Right lobe of liver (tissue), 4 donors: ENCODE measurements around a stretch of chr2.

- PRO-cap, 4 experiments = no peak in any of the 4 experiments
- RAMPAGE, long total RNA, 2 experiments = no peak in any of the 2 experiments
These were observed 14.5 kb upstream of the GPR17 start for GRCh38 chr2:127631013-127632355.

- PRO-cap, 4 experiments = no peak in any of the 4 experiments
- RAMPAGE, long total RNA, 2 experiments = no peak in any of the 2 experiments
These were observed 7.0 kb downstream of the GPR17 start for GRCh38 chr2:127652749-127653548.

DNA sequence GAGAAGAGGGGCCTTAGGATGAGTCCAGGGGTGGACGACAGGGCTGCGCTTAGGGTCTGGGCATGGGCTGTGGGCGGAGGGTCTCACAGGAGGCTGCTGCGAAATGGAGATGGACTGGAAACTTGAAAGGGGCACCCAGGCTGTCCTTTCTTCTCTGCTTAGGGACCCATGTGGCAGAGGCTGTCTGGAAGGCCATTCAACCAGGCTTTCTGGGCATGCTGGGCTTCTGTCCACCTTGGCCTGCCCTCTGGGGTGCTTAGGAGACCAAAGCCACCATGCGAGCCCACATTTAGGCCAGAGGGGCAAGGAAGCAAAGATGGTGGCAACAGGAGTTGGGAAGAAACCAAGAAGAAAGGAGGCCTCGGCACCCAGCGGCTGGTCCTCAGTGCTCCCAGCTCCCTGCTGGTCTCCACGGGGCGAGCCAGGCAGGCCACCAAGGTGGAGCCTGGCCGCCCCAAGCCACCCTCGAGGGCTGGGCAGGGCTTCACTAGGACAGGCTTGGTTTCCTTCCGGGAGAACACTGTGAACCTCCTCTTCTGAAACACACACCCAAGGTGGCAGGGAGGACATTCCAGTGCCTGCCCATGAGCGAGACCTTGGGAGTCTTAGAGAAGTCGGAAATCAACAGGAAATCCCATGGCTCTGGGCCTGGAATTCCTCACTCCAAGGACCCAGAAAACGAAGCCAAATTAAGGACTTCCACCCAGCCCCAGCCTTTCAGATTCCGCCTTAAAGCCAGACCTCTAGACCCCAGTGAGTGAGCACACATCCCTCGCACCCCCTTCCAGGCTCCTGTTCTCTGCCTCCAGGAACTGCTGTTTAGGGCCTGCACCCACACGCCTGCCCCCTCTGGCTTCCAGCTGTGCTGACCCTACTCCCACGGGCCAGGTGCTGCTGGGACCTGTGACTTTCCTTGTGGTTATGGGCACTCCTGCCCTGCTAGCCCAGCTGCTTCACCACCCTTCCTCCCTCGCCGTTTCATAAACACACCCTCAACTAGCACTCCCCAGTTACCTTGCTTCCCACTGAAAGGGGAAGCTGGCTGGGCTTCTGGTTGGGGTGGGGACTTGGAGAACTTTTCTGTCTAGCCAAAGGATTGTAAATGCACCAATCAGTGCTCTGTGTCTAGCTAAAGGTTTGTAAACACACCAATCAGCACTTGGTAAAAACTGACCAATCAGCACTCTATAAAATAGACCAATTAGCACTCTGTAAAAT lies 13.5 kb downstream of the GPR17 start:
- PRO-cap, 4 experiments = no peak in any of the 4 experiments
- RAMPAGE, long total RNA, 2 experiments = no peak in any of the 2 experiments

- PRO-cap, 4 experiments = no peak in any of the 4 experiments
- RAMPAGE, long total RNA, 2 experiments = no peak in any of the 2 experiments
These were observed 3.5 kb downstream of the LIMS2 start for GRCh38 chr2:127671660-127672313.

DNA sequence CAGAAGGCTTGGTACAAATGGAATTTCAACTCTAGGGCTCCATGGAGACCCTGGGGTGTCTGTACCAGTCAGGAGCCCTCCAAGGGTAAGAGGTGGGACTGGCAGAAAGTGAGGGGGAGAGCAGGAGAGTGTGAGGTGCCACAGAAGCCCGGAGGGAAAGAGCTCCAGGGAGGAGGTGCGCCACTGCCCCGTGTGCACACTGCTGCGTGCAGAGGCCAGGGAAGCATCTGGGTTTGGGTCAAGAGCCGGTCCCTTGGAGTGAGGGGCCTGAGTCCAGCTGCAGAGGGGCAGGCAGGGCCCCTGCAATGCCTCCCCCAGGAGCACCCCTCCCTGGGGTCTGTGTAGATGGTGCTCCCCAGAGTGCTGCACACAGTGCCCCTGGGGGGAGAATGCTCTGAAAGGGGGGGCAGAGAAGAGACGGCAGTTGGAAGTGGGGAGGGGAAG lies 3.6 kb upstream of the LIMS2 start:
- PRO-cap, 4 experiments = peak in 1 of 4 experiments; most common plus-strand start position 280 of the sequence (in 1)
- RAMPAGE, long total RNA, 2 experiments = no peak in any of the 2 experiments

- PRO-cap, 4 experiments = no peak in any of the 4 experiments
- RAMPAGE, long total RNA, 2 experiments = no peak in any of the 2 experiments
These were observed 44.9 kb downstream of the SFT2D3 start for GRCh38 chr2:127745929-127746797.

DNA sequence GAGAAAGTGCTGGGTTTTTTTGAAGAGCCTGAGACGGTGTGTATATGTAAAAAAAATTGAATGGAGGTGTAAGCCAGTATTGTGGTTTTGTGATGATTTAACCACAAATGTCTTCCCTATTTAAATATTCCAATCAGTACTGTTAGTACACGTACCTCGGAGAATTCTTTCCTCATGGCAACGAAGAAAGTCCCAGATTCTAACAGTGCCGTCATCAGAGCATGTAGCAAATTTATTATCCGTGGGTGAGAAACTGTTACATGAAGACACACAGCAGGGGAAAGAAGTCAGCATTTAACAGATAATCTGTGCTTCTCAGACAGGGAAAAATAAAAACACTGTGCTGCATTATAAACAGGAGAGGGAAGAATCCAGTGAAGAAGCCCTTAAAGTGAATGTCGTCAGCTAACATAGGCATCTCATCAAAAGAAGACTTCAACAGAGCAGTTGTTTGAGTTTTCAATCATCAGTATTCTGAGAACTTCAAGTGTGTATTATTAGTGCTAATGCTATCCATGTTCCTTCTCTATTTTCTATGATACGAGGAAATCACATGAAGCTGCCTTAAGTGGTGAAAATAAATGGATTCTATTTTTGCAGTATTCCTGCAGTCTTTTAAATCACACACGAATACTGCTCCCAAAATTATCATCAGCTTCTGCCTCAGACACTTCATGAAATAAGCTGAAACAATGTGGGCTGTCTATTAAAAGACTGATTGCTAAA lies 47.9 kb downstream of the WDR33 start:
- PRO-cap, 4 experiments = no peak in any of the 4 experiments
- RAMPAGE, long total RNA, 2 experiments = no peak in any of the 2 experiments

DNA sequence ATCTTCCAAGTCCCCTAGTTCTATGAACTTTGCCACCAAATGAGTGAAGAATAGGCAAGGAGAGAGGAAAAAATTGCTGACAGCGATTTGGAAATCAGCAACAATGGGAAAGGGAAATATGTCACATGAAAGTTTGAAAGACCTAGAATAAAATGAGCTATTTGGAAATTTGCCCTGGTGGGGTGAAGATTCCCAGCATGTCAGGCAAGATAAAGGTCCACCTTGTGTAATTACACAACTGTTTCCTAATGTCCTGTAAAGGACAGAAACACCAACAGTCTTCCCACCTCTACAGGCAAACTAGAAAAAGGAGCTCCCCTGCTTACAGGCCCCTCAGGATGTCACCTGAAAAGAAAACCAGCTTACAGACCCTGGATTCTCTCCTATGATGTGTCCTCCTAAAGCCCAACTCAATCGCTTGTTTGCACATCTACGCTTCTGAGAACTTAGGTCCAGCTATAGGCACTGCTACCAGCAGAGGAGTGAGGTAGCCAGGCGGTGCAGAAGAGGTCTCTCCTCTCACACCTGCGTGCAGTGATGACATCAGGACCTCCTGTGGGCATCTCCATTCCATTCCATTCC lies 5.9 kb upstream of the POLR2D start:
- PRO-cap, 4 experiments = no peak in any of the 4 experiments
- RAMPAGE, long total RNA, 2 experiments = no peak in any of the 2 experiments

- PRO-cap, 4 experiments = peak in 4 of 4 experiments; most common plus-strand start chr2:128309793 (in 4); most common minus-strand start chr2:128309814 (in 2)
- RAMPAGE, long total RNA, 2 experiments = no peak in any of the 2 experiments
These were observed 9.0 kb downstream of the HS6ST1 start for GRCh38 chr2:128309615-128310183.

DNA sequence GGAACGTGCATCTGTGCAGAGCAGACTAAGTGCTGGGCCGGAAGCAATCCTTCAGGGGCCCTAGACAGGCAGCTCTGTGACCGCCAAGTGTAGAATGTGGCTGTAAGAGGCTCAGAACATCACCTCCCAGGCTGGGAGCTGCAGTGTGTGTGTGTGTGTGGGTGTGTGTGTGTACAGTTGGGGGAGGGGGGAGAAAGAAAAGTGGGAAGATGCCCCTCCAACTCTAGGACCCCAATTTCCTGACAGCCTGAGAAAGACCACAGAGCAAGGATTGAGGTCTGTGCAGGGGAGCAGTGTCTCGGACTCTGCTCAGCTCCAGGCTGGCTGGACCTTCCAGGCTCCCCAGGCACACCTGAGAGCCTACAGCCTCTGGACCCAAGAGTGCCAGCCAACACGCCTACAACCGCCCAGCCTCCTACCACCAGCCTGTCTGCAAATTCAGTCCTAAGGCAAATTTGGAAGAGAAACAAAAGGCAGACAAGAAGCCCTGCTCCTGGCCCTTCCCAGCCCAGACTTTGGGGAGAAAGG lies 2.1 kb downstream of the HS6ST1 start:
- PRO-cap, 4 experiments = peak in 1 of 4 experiments; most common plus-strand start position 462 of the sequence (in 1); most common minus-strand start position 307 of the sequence (in 1)
- RAMPAGE, long total RNA, 2 experiments = no peak in any of the 2 experiments

DNA sequence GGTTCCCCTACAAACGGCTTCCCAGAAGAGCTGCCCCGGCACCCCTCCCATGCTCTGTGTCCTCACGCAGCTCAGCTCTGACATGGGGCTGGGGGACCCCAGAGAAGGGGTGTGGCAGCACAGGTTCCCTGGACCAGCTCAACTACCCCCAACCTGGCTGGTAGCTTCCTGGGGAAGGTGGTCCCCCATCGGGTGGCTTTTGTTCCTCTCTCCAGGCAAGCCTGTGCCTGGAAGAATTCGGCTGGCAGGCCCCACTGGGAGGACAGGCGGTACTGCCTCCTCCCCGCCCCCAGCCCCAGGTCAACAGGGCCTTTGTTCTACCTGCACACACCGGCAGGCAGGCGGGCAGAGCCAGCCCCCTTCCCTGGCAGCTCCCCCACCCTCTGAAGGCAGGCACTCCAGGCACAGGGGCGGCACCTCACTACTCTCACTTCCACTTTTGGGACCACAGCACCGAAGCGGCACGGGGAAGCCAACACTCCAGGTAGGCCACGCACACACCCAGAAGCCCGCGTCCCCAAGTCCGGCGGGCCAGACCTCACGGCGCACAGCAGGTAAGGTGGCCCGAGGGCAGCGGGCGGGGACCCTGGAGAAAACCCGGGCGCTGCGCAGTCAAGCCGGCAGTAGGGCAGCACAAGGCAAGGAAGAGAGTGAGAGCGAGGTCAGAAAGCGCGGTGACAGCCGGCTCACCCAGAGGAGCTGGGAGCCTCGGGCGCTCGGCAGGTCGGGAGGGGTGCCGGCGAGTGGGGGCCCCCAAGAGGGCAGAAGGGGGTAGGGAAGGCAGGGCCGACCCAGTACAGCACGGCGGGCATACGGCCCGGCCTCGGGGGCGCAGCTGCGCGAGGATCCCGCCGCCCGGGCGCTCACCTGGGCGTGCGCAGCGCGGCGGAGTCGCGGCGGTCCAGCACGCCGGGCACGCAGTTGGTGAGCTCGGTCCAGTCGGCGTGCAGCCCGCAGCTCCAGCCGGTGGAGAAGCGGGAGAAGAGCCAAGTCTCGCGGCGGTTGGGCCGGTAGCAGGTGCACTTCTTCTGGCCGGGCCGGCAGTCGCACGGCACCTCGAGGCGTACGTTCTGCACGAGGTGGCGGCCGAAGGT lies 1.2 kb downstream of the HS6ST1 start:
- PRO-cap, 4 experiments = peak in 4 of 4 experiments; most common plus-strand start position 326 of the sequence (in 4); most common minus-strand start position 76 of the sequence (in 1)
- RAMPAGE, long total RNA, 2 experiments = no peak in any of the 2 experiments

DNA sequence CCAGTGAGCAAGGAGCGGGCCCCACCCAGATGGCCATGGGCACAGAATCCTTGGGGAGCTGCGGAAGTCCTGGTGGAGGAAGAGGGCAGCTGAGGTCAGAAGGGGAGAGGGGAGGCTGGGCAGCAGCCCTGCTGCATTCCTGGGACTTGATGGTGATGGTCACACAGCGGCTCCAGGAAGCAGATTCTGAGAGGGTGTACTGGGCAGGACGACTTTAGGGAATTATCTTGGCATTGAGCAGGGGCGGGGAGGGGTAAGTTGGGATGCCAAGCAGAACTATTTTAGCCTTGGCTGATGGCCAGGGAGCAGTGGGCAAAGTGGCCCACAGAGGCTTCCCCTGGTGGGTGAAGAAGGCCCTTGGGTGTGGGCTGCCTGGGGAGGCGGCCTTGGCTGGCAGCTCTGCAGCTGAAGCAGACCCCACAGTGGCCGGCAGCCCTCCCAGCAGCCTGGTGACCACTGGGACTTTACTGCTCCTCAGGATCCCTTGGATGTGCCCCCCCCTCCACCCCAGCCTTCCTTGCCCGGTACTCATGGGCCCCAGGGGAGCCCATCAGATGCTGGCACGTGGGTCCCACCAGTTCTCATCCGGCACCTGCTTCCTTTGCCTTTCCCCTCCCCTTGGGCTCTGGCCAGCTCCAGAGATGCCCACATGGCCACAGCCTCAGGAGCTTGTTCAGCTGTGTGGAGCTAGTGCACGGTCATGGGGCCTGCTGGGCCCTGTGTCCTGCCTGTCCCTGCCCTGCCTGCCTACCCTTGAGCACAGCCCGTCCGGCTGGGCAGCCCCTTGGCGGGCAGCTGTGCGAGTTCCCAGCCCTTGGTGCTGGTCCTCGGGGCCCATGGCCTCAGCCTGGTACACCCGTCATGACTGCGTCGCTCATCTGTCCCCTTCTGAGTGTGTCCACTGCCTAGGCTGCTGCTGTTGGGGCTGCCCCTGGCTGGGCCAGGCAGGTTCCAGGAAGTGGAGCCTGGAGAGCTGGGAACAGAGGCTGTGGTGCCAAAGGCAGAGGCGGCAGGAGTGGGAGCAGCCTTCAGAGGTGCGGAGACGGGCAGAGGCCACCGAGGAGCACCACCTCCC lies 122.2 kb upstream of the HS6ST1 start:
- PRO-cap, 4 experiments = peak in 1 of 4 experiments; most common plus-strand start position 997 of the sequence (in 1); most common minus-strand start position 890 of the sequence (in 1)
- RAMPAGE, long total RNA, 2 experiments = no peak in any of the 2 experiments

DNA sequence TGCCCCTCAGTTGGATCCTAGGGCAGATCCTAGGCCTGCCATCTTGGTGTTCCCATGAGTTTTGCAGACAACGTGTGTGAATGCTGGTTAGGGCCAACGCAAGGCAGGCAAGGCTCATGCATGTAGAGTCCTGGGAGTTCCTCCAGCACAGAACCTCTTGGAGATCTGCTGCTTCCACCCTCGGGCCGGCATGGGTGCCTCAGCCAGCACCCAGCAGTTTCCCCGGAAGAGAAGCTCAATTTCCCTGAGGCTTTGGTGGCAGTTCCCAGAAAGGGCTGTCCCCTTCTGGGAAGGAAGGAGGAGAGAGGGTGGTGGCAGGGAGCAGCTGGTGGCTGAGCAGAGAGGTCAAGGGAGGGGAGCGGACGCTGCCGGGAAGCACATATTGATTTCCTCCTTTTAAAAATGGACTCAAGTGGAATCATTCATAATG lies 127.7 kb upstream of the HS6ST1 start:
- PRO-cap, 4 experiments = peak in 1 of 4 experiments; most common plus-strand start position 339 of the sequence (in 1); most common minus-strand start position 224 of the sequence (in 1)
- RAMPAGE, long total RNA, 2 experiments = no peak in any of the 2 experiments

- PRO-cap, 4 experiments = peak in 1 of 4 experiments; most common plus-strand start chr2:128537513 (in 1); most common minus-strand start chr2:128537292 (in 1)
- RAMPAGE, long total RNA, 2 experiments = no peak in any of the 2 experiments
These were observed 218.5 kb upstream of the HS6ST1 start for GRCh38 chr2:128536996-128537679.

DNA sequence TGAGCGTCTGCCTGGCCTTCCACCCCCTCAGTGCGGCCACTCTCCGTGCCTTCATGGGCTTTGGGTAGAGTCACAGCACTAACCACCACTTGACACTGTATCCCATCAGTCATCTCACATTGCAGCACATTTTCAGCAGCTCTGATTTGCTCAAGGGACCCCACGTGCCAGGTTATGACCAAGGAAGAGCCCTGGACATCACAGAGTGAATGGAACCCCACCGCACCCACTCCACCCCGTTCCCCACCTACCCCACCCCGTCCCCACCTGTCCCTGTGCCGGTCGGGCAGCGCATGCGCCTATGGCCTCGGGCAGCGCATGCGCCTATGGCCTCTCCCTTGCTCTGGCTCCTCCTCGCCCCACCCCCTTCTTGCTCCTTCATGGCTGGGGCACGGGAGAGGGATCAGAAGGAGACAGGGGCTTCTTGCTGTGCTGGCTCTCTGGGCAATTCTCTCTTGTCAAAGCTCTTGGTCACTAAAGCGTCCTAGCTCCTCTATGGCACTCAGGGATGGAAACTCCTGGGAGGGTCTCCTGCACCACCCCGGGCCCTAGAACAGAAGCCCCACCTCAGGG lies 371.7 kb upstream of the HS6ST1 start:
- PRO-cap, 4 experiments = no peak in any of the 4 experiments
- RAMPAGE, long total RNA, 2 experiments = no peak in any of the 2 experiments

- PRO-cap, 4 experiments = no peak in any of the 4 experiments
- RAMPAGE, long total RNA, 2 experiments = no peak in any of the 2 experiments
These were observed 786.5 kb upstream of the RAB6C start for GRCh38 chr2:129192735-129193547.

DNA sequence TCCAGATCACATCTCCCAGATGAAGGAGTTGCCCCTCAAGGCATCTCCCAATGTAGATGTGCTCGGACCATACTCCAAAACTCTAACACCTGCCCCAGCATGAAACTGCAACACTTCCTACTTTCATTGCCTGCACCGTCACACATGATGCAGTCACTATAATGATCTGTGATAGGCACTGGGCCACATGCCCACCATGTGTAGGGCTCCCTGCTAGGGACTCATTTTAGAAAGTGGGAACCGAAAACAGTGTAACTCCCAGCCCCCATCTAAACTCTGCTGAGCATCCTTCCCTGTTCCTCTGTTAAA lies 496.2 kb upstream of the RAB6C start:
- PRO-cap, 4 experiments = no peak in any of the 4 experiments
- RAMPAGE, long total RNA, 2 experiments = no peak in any of the 2 experiments

GRCh38 chr2:130336944-130337815 lies 4.8 kb downstream of the CCDC115 start:
- PRO-cap, 4 experiments = peak in 1 of 4 experiments; most common plus-strand start chr2:130337307 (in 1); most common minus-strand start chr2:130337276 (in 1)
- RAMPAGE, long total RNA, 2 experiments = no peak in any of the 2 experiments

DNA sequence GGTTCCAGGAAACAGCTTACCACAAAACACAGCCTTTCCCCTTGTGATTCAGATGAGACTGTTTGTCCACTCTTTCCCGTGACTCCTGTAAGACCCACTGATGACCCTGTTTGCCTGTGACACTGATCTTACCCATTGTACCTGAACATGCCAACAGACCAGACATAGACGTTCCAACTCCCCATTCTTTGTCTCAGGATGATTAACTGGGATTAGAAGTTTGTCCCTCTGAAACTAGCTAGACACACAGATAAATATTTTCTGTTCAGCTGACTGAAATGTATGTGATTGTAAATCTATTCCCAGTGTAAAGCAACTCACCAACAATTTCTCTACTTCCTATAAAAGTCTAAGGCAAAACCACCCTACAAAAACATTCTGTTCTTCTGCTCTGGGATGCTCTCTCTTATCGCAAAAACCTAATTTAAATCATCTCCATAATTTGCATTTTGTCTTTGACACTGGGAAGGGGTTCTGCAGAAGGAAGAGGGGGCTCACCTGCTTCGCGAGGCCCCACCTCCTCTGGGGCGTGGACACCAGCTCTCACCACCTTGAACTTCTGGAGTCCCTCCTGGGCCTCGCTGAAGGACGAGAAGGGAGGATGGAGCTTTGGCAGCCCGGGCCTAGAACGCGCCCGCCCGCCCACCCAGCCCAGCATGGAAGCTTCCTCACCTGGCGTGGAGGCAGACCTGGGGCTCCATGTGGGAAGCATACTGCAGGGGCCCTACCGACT lies 629 bp downstream of the CCDC115 start:
- PRO-cap, 4 experiments = peak in 2 of 4 experiments; most common plus-strand start position 584 of the sequence (in 2)
- RAMPAGE, long total RNA, 2 experiments = no peak in any of the 2 experiments

DNA sequence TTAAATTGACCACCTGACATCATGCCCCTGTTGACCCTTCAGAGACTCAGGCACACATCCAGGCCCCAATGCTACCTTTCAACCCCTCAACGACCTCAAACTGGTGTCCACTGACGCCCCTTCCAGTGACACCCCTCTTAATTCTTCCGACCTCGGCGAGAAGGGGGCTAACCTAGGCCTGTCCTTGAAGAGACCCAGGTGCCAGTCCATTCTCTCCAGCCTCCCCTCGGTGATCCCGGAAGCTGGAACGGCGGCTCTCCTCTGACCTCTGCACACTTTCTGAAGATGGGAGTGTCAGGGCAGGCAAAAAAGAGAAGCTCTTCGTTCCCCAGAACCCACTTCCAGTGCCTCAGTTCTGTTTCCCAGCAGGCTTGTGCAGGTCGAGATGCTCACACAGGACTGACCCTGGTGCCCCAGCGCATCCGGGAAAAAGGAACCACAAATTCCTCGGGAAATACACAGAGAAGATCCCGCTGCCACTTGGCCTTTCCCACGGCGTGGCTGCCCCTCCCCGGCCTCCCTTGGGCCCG lies 766 bp upstream of the PTPN18 start:
- PRO-cap, 4 experiments = peak in 1 of 4 experiments; most common plus-strand start position 273 of the sequence (in 1); most common minus-strand start position 281 of the sequence (in 1)
- RAMPAGE, long total RNA, 2 experiments = no peak in any of the 2 experiments